AG08470 (cell line): ENCODE results near the genes CABP4 and GSTP1.

DNA sequence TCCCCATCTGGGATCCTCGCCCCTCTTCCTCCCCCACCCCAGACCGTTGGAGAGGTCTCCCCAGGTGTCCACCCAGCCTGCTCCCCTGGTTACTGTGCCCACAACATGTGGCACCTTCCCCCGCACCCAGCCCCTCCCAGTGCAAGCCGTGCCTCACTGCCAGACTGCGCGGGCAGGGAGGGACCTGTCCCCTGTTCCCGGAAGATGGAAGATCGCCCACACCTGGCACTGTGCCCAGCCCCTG, 706 bp upstream of the SYT12 start:
- RRBS = no CpG with 5 or more reads among the region's 8 CpGs

GRCh38 chr11:67120798-67121704, 2.0 kb downstream of the KDM2A start:
- RRBS = no CpG with 5 or more reads among the region's 10 CpGs

GRCh38 chr11:67228190-67228829, 38.0 kb upstream of the GRK2 start:
- RRBS = no CpG with 5 or more reads among the region's 13 CpGs

- RRBS = no CpG with 5 or more reads among the region's 8 CpGs
Measured at GRCh38 chr11:67241004-67241515, 25.2 kb upstream of the GRK2 start.

GRCh38 chr11:67249856-67251110, 16.0 kb upstream of the GRK2 start:
- RRBS = no CpG with 5 or more reads among the region's 42 CpGs

GRCh38 chr11:67271354-67272457, 5.4 kb downstream of the GRK2 start:
- RRBS = 83% methylated on average over 2 of the region's 28 CpGs

- RRBS = no CpG with 5 or more reads among the region's 13 CpGs
Measured at GRCh38 chr11:67283491-67283960, 5.6 kb upstream of the ANKRD13D start.

DNA sequence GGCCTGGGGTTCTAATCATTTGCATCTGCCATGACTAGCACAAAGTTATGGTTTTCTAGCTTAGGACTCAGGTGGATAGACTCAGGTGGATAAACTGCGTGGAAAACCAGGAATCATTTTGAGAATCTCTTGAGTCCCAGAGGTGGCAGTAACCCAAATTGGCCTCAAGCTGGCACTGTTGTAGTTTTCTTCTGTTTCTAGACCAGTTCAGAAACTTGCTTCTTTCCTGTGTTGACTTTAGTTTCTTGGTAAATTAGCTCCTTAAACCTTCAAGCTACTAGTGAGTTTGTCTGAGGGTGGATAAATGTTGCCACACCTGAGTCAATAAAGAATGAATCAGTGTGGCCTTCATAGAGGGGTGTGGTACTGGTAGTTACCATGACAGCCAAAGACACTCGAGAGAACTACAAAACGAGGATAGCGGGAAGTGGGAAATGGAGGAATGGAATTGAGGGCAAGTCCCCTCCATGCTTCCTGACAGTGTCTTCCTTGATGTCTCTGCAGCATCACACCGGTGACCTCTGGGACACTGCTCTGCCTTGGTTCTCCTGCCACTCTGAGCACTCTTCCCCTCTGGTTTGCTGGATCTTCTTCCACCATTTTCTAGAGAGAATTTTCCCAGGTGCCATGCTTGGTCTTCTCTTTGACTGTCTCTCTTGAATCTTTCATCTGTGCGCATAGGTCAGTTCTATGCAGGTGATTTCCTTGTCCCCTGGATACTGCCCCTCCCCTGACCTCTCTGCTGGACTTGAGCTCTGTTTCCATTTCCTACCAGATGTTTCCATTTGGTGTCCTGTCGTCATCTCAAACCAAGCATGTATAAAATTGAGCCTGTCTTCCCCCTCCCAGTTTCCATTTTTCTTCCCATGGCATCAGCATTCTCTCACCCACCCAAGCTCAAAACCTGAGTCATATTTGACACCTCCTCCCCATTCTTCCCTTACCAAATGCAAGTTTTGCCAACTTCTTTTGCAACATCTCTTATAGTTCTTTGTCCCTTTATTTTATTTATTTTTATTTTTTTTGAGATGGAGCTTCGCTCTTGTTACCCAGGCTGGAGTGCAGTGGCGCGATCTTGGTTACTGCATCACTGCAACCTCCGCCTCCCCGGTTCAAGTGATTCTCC, 7.1 kb downstream of the POLD4 start:
- RRBS = no CpG with 5 or more reads among the region's 12 CpGs

- RRBS = no CpG with 5 or more reads among the region's 6 CpGs
Measured at GRCh38 chr11:67354204-67355096, 1.1 kb upstream of the POLD4 start.

- RRBS = no CpG with 5 or more reads among the region's 15 CpGs
Measured at GRCh38 chr11:67406769-67407054, 2.8 kb downstream of the TBC1D10C start.

- RRBS = 2% methylated on average over 13 of the region's 111 CpGs
Measured at GRCh38 chr11:67420229-67421479, 5.2 kb downstream of the CARNS1 start.

DNA sequence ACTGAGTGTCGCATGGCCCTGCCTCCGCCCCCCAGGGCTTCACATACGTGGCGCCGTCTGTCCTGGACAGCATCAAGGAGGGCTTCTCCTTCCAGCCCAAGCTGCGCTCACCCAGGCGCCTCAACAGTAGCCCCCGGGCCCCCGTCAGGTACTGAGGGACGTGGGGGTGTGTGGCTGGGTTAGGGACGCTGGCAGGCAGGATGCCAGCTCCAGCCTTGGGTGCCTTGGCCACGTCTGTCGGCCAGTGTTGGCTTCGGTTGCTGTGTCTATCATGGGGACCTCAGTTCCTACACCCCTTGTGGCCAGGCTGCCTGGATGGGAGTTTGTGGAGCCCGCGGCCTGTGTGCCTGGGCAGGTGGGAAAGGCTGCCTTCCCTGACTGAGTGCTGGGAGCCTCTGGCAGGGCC, 2.9 kb downstream of the PTPRCAP start:
- RRBS = no CpG with 5 or more reads among the region's 16 CpGs

DNA sequence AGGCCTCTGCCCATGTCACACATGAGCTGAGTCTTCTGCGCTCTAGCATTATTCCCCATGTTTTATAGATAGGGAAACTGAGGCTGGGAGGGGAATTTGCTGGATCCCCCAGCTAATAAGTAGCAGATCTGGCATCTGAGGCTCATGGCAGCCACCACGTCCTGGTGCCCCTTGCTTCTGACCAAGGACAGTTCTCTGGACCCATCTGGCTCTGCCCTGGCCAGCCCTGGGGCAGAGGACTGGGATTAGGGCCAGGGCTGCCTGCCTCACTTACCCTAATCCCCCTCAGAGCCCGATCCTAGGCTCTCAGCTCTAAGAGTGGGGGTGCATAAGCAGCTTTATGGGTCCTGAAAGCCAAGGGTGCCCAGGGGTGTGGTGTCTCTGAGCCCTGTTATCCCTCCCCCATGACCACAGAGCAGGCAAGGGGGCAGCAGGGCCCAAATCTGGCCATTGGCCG, at the start of gene CABP4:
CABP4 (plus strand) TSS at position 335 of the 457 bp plus-strand sequence.
- RRBS = no CpG with 5 or more reads among the region's 4 CpGs

DNA sequence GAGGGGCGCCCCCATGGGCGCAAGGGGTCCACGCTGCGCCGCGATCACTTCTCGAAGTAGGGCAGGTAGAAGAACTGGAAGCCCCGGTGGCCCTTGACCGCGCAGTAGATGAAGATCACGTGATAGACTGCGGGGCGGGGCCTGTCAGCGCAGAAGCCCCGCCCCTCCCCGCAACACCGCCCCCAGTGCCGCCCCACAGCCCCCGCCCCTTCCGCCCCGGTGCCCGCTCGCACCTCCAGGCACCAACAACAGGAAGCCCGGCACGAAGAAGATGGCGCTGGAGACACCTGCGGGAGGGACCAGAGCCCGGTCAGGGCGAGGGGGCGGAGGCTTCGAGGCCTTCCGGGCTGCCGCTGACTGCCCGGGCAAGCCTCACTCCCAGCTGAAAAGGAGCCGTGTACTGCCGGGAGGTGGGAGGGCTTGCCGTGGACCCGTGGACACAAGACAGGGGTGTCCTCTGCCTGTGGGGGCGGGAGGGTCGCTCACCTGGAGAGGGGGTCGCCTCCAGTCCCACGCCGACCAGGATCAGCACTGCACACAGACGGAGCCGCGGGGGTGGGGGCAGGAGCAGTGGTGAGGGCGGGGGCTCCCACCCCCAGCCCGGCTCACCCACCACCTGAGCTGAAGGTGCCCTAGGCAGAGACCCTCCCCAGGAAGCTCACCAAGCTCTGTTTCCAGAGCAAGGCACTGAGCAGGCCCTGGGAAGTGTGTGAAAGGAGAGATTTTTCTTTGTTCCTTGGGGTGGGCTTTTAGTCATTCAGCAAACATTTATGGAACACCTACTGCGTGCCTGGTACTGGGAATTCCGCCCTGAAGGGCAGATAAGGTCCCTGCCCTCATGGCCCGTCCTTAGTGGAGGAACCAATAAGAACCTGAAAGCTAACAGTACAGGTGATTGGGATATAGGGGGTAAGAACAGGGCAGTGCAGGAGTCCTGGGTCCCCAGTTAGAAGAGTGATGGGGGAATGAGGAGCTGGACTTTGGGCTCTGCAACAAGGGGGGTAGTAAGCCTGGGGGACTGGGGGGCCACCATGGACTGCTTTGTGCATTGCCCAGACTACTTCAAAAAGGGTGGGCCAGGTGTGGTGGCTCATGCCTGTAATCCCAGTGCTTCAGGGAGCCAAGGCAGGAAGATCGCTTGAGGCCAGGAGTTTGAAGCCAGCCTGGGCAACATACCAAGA, 4.1 kb downstream of the TMEM134 start:
- RRBS = 22% methylated on average over 8 of the region's 52 CpGs

- RRBS = 10% methylated on average over 18 of the region's 57 CpGs
Measured at GRCh38 chr11:67583324-67583946, at the start of gene GSTP1. TSS of gene GSTP1 (plus strand) at chr11:67583812.

DNA sequence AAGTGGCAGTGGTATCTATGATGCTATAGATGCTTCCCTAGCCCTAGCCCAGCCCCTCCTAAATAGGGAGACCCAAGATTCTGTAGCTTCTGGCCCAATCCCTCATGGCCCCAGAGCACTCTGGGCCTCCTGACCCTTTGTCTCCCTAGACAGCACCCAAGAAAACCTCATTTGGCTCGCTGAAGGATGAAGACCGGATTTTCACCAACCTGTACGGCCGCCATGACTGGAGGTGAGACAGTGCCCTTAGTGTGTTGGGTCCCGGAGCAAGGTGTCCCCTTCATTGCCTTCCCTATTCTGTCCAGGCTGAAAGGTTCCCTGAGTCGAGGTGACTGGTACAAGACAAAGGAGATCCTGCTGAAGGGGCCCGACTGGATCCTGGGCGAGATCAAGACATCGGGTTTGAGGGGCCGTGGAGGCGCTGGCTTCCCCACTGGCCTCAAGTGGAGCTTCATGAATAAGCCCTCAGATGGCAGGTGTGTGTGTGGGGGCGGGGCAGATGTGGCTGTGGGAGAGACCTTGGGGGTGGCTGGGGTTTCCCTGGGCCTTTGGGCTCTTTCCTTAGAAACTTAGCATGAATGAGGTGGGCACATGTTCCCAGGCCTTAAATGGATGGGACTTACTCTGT, 1.6 kb downstream of the NDUFV1 start:
- RRBS = 95% methylated on average over 4 of the region's 12 CpGs

- RRBS = no CpG with 5 or more reads among the region's 21 CpGs
Measured at GRCh38 chr11:67695443-67696170, 21.2 kb upstream of the ALDH3B2 start.

- RRBS = no CpG with 5 or more reads among the region's 3 CpGs
Measured at GRCh38 chr11:67779156-67779542, 104.7 kb upstream of the ALDH3B2 start.

- RRBS = no CpG with 5 or more reads among the region's 15 CpGs
Measured at GRCh38 chr11:67804500-67804936, 130.1 kb upstream of the ALDH3B2 start.

DNA sequence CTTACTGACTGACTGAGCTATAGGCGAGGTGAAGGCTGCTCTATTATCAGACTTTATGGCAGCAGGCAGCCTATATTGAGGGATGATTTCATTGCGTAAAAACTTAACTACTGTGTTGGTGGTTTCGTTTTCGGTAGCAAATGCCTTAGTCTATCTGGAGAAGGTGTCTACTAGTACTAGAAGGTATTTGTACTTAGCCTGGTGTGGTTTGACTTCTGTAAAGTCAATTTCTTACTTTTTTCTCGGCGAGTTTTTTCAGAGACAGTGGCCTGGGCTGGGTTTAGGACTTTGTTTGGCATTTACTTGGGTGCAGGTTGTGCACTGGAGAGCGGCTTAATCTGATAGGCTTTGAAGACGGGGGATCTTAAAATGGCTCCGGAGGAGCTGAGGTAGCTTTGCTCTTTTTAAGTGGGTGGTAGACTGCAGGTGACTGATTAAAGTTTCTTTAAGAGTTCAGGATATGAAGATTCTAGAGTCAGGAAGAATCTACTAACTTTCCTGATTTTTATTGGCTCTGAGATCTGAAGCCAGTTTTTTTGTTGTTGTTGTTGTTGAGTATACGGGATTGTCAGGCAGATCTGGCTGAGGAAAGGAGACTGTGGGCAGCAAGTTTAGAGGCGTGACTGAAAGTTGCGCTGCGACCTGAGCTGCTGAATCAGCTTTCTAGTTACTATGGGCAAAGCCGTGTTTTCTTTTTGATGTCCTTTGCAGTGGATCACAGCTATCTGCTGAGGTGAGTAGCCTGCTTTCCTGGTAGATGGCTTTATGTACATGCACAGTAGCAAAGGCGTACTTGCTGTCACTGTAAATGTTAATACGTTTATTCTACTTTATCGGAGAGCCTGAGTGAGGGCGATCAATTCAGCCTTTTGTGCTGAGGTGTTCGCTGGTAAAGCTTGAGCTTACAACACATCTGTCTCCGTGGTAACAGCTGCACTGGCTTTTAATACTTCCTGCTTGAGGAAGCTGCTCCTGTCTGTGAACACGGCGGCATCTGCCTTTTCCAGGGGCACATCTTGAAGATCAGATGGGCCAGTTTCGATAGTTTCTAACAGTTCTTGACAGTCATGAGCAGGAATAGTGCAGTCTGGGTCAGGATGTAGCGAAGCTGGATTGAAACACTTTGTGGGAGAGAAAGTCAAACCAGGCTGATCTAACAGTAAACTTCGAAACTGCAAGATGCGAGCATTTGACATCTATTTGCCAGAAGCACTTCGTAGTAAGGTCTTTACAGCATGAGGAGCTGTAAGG, 119.2 kb downstream of the UNC93B1 start:
- RRBS = no CpG with 5 or more reads among the region's 27 CpGs